Parietal lobe (tissue), 2 donors: ENCODE measurements around the genes CLCN3 and HMGB2.

- RAMPAGE, long total RNA = no peak
Observed at GRCh38 chr4:169263326-169264367, 7.1 kb downstream of the SH3RF1 start.

DNA sequence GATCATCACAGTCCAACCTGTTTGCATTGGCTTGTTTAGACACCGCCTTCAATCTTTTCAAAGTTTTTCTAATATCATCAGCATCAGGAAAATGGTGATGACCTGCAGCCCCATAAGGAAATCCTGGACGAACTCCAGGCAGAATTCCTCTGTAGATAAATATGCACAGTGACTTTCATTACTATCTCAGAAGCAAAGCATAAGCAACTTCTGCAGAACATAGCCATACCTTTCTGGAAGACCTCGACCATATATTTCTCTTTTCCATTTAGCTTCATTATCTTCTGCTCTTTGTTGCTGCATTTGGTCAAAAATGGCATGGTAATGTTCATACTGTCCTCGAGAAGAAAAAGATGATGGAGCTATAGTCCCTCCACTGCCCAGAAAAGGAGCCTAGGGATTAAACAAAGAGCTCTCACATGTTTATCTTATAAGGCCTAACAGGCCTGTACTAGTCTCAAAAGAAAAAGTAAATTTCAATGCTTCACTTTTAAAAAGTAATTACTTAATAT, 56.6 kb downstream of the NEK1 start:
- RAMPAGE, long total RNA = no peak

- RAMPAGE, long total RNA = no peak
Observed at GRCh38 chr4:169613003-169613847, 842 bp upstream of the NEK1 start.

- RAMPAGE, long total RNA = no peak
Observed at GRCh38 chr4:169619367-169620288, 750 bp upstream of the CLCN3 start.

GRCh38 chr4:169620289-169621188, at the start of gene CLCN3:
TSS of gene CLCN3 (plus strand) at chr4:169620578.
- RAMPAGE, long total RNA = no peak

DNA sequence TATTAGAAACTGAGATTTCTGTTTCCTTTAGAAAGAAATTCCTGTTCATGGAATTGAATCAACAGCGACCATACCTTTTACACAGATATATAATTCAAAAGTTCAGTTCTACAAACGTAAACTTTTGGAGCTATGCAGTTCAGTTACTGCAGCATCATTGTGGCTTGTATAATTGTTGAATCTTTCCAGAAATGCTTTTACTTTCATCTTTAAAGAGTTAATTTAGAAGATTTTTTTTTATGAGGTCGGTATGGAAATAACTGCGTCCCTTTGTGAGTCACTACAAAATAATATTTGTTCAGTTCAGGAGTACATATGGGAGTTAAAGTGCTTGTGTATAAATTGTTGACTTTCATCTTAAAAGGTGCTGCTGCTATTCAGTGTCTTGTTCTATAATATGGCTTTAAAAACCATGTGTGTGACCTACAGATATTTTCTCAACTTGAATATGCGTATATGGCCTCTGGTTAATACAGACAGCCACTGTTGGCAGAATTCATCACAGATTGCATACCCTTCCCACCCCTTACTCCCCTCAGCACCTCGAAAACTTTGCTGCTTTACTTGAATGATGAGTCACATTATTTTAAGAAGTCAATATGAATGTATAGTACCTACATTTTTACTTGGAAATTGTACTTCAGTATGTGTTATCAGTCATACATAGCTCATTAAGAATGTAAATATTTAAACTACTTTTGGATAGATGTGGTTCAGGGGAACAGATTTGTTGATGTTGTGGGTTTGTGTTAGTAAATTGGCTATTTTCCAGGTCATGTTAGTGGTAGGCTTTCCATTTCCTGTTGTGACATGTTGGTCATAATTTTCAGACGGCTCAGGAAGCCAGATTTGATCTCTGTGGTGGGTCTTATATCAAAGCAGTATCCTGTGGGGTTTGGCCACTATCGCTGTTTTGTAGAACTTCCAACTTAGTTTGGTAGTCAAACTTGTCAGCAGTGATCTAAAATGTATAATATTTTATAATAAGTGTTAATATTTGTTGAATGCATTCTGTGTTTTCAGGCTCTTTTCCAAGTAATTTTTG, 1.5 kb downstream of the CLCN3 start:
- RAMPAGE, long total RNA = no peak

- RAMPAGE, long total RNA = no peak
Observed at GRCh38 chr4:169724152-169725337, 33.2 kb downstream of the HPF1 start.

DNA sequence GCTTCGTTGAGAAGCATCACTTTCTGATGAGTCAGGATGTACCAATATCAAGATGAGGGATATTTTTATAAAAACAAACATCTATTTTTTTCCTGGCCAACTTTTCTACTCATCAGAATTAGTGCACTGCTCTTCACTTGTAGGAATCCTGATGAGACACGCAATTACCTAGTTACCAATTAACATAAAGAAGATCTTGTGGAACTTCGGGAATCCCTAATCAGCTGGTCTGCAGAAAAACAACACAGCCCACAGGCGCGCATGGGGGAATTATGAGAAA, 51.1 kb downstream of the MFAP3L start:
- RAMPAGE, long total RNA = no peak

- RAMPAGE, long total RNA = no peak
Observed at GRCh38 chr4:170026747-170027740, 849 bp upstream of the MFAP3L start.

DNA sequence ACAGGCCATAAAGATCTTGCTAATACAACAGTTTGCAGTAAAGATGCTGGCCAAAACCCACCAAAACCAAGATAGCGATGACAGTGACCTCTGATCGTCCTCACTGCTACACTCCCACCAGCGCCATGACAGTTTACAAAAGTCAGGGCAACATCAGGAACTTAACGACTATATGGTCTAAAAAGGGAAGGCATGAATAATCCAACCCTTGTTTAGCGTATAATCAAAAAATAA, 792.4 kb upstream of the GALNTL6 start:
- RAMPAGE, long total RNA = no peak

DNA sequence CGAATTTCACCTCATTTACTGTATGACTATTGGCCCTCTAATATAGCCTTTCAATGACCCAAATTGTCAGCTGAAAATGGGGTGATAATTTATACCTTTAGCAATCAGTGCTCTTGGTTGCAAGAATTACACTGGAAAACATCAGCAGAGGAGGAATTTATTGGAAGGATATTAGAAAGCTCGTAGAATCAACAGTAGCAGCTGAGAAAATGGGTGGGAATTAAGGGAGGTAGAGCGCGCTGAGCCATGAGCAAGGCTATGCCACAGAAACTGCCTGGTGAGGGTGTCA, 110.3 kb upstream of the GALNT7 start:
- RAMPAGE, long total RNA = no peak

DNA sequence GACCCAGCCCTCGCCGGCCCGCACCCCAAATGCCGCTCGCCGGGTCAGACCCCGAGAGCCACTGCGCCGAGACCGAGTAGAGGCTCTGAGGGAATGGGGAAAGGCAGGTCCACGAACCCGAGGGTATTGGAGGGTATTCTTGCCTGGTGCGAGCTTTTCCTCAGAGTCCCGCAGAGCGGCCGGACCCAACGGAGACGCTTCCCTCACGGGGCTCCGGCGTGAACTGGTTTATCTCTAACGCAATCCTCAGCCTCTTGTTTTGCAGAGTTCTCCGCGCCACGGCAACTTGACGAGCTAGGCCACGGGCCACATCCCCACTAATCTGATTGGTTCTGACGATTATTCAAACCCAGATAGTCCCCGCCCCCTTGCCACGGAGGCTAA, at the start of gene HMGB2:
TSS of gene HMGB2 (minus strand) at position 230 of the 384 bp plus-strand sequence.
- RAMPAGE, long total RNA = start-site peak on the minus strand centred at position 263 of the sequence, 113 bp wide, 684 and 311 reads in 2 replicates

- RAMPAGE, long total RNA = no peak
Observed at GRCh38 chr4:173334513-173334828, 313 bp upstream of the HMGB2 start.

DNA sequence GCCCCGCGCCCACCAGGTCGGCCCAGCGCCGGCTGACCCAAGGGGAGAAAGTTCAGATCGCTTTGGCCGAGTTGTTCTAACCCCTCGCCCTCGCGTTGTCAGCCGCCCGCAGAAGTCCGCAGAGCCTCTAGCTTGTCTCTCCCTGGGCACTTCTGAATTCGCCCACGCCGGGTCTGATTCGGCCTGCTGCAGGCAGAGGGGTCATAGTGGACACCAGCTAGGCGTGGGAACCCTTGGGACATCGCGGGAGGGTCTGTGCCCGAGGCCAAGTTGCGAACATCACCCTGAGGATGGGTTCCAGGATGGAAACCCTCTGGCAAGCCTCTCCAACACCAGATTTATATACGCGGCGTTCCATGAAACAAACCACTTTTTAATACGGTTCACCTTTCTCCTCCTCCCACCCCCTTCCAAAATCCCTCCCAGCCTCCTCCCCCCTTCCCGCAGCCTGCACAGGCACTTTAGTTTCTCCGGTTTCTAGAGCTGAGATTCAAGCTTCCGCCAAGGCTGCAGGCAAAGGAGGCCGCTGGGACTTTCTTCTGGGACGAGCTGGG, 4.8 kb downstream of the HAND2 start:
- RAMPAGE, long total RNA = no peak

GRCh38 chr4:173536720-173537176, 6.7 kb upstream of the HAND2 start:
- RAMPAGE, long total RNA = no peak

GRCh38 chr4:173547798-173548161, 17.8 kb upstream of the HAND2 start:
- RAMPAGE, long total RNA = no peak

- RAMPAGE, long total RNA = no peak
Observed at GRCh38 chr4:173807525-173807895, 277.5 kb upstream of the HAND2 start.

DNA sequence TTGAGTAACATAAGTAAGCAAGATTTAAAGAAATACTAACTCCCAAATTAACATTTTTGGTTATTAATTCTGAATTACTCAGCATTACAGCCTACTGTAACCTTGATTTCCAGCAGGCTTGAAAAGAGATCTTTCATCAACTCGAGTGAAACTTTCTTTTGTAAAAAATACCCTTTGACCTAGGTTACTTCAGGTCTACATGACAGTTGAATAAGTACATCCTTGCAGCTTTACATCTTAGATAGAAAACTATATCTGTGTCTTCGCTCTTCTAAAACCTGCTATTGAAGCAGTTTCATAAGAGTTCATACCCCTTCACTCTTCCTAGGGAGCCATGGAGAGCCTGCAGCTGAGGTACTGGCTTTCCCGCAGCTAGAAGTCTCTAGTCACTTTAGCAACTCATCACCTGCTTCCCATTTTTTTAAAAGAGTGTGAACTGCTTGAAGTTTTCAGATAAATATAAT, 335.9 kb downstream of the FBXO8 start:
- RAMPAGE, long total RNA = no peak

- RAMPAGE, long total RNA = no peak
Observed at GRCh38 chr4:174534377-174535326, 12.4 kb upstream of the HPGD start.

DNA sequence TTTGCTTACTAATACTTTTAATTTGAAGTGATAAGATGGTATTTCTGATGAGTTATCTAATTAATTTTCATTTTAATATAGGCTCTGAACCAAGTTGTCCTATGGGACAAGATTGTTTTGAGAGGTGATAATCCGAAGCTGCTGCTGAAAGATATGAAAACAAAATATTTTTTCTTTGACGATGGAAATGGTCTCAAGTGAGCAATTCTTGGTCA, 7.2 kb downstream of the SPCS3 start:
- RAMPAGE, long total RNA = no peak